ENCODE measurements around the genes AQP6, SMARCD1, LARP4, TMPRSS12 and SLC11A2.

DNA sequence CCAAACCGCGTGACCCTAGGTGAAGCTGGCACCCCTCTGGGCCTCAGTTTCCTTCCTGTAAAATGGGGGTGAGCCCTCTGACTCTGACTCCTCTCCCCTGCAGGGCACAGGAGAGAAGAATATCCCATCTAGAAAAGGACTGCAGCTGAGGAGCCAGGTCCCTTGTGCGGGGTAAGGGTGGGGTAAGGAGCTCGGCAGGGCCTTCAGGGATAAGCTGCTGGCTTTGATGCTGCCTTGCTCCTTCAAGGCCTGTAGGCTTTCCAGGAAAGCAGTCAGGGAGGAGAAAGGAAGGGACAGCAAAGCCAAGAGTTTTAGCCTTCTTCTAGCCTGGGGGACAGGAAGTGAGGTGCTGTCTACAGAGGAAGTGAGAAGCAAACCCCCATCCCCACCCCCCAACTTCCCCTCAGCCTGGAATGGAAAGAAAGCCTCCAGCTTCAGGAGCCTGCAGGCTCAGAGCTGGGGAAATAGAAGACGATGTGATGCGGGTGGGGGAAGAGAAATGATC is 7.3 kb downstream of the NCKAP5L start:
- PRO-cap, 7 experiments = no peak in any of the 7 experiments

DNA sequence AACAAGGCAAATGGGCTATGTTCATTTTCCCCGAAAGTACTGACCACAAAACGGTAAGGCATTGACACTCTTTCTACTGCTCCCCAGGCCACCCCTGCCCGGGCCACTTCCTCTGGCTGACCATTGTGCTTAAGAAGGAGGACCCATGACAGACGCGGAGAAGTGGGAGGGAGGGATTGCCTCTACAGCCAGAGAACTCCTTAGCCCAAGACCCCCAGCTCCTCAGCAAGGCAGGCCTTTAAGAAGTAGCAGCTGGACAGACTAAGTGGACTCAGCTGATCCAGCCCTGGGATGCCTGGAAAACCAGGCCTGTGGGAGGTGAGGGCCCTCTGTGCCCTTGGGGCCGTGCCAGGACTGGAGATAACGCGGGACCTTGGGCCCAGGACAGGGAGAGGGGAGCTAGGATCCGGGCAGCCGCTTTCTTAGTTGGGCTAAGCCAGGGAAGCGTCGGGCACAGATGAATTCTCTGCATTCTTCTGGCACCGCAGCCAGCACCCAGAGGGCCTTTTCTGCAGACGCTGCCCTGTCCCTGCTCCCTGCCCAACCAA is 1.0 kb downstream of the NCKAP5L start:
- PRO-cap, 7 experiments = no peak in any of the 7 experiments

DNA sequence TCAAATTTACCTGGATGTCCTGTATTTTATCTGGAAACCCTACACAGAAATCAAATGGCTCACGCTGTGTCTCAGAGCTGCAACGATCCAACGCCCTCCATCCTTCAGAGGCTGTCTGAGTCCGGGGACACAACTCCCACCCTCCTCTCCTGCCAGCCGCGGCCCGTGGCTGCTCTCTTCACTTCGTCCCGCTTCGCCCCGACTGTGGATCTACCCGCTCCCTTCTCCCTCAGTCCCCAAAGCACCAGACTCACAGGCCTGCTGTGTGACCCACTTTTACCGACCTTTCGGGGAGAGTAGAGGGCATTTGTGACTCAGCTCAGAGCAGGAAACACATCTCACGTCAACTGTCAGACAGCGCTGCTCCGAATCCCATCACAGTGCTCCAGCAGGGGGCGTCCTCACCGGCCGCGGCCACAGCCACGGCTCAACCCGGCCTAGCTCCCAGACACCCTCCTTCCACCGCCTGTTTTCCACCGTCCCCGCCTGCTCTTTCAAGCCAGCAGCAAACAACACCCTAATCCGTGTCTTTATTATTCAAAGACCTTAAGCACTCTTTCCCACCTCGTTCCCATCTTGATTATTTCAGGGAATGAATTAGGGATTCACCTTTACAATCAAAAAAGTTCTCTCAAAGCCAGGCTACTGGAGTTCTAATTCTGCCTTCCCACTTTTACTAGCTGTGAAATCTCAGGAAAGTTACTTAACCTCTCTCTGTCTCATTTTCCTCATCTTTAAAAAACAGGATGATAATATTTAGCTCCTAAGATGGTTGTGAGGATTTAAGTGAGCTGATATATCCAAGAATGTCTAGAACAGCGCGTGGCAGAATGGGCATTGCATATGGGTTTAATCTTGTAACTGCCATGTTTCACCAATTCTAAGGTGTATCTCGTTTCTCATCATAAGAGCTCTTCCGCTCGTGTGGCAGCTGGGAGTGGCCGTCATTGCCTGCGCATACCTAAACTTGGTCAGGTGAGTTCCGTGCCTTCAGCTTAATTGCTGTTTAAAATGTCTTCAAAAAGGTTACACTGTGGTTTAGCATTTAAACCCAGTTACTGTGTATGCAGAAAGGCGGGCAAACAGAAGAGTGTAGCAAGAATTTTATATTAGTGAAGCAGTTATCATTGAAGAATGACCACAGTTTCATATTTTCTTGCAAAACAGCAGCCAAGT is 4.8 kb upstream of the AQP2 start:
- PRO-cap, 7 experiments = no peak in any of the 7 experiments

DNA sequence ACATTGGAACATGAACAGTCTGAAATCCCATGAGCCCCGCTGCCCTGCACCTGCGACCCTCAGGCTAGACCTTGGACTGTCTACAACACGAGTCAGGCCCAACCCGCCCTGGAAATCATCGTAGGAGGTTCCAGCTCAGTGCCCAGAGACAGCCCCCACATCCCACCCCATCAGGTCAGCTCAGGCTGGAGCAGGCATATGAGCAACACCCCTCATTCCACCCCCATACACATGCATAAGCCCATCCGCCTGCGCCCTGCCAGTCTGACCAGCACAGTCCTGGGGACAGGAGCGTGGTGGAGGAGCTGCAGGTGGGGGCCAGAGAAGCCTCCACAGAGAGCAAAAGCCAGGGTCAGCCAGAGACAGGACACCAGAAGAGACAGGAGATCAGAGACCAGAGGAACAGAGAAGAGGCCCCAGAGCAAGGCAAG is at the start of gene AQP6:
AQP6 (plus strand) TSS at position 226 of the 431 bp plus-strand sequence.
- PRO-cap, 7 experiments = no peak in any of the 7 experiments

DNA sequence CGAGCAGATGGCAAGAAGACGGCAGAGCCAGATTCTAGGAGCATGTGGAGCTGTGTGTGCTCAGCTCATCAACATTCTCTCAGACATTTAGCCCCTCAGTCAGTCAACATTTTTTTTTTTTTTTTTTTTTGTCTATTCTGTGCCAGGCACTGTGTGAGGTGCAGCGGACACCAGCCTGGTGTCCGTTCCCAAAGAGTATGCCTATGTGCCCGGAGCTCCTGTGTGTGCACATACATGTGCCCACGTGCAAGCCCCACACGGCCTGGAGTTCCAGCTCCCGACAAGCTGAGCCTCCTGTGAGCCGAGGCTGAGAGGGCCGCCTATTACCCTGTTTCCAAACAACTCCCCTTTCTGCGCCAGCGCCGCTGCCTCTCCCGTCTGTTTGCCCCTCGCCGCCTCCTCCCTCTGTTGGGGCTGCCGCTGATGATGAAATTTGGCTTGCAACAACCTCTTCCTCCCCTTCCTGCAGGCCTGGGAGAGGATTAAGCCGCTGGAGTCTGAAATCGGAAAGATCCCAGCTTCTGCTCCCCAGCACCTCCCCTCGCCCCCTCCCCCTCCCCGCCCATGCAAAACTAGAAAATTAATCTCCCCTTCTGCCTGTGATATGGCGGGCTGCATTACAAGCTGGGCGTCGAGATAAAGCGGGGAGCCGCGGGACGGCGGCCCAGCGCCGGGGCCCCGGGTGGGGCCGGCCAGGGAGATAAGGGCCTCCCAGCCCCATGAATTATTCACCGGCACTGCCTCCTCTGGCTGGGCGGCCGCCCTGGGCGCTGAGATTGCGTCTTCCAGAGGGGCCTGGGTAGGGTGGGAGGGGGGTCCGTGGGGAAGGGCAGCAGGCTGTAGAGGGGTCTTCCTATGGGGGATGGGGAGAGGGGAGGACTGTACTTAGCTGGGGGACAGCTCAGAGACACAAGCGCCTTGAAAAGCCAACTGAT is 6.9 kb upstream of the ASIC1 start:
- PRO-cap, 7 experiments = no peak in any of the 7 experiments

- PRO-cap, 7 experiments = peak in 7 of 7 experiments; most common plus-strand start chr12:50085352 (in 7); most common minus-strand start chr12:50085285 (in 6)
Measured at GRCh38 chr12:50084577-50085584, at the start of gene SMARCD1. Gene SMARCD1 (plus strand): TSS chr12:50085342.

- PRO-cap, 7 experiments = no peak in any of the 7 experiments
Measured at GRCh38 chr12:50251826-50252367, 31.4 kb downstream of the LIMA1 start.

GRCh38 chr12:50254368-50254659 is 29.0 kb downstream of the LIMA1 start:
- PRO-cap, 7 experiments = no peak in any of the 7 experiments

DNA sequence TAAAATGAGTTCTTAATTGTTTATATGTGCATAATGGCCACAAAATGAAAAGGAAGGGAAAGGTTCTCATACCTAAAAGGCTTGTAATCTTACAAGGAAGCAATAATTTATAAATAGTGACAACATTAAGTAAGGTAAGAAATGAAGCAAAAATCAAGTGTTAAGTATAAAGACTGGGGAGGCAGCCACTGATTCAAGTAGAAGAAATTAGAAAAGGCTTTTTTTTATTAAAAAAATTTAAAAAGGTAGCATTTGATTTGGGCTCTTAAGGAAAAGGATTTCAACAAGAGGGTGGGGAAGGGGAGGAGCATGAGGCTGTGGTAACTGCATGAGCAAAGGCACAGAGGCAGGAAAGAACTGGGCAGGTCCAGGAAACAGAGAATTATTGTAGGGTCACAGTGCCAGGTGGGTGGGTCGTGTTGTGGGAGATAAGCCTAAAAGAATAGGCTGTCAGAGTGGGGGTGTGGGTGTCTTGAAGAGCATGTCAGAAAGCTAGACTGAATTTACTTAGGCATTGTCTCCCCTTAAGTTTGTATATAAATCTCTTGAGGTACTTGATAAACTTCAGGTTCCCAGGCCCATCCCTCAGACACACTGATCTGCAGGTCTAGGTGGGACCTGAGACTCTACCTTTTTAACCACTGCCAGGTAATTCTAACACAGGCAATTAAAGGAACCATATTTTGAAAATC is 7.8 kb downstream of the LIMA1 start:
- PRO-cap, 7 experiments = no peak in any of the 7 experiments

DNA sequence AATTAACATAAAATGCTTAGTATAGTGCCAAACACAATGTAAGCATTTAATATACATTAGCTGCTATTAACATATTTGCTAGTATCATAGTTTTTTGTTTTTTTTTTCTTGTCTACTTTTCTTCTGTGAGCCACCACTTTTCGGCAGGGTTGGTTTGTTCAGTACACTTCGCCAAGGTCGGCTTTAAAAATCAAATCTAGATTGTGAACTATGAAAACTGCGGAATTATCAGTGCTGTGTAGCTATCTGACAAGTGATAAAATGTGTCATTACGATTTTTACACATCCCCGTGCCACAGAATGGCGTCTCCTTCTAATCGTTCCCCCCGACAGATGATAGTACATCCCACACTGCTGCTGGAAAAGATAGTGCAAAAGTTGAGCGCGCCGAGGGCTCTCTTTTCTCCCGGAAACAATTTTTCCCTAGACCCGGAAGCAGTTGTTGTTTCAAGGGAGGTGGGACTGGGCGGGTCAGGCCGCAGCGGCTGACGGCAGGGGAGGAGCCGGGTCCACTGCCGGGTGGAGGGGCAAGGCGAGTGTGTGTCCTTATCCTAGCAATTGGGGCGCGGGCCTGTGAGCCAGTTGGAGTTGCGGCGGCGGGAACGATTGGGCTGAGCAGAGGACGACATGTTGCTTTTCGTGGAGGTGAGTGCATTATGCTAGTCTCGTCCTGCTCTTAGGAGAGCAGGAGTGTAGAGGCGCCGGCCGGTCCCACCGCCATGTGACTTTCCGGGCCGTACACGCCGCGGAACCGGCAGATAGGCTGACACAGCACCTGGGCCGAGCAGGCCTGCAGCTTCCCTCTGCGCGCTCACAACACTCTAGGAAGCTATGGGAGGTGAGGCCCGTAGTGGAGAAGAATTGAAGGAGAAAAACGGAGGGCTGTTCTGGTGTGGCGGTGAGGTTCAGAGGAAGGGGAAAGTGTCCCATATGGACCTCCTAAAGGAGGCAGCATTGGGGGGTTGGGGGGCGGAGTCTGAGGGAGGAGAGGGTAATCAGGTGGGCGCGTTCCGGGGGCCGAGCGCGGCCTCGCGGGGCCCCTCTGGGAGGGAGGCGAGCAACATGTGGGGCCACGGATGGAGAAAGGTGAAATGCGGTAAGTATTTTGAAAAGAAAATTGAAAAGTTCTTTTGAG is at the start of gene LARP4:
LARP4 (plus strand) TSS at position 502 of the 1,135 bp plus-strand sequence.
- PRO-cap, 7 experiments = peak in 7 of 7 experiments; most common plus-strand start position 581 of the sequence (in 7); most common minus-strand start position 335 of the sequence (in 4)

GRCh38 chr12:50502348-50502547 is 2.5 kb upstream of the DIP2B start:
- PRO-cap, 7 experiments = no peak in any of the 7 experiments

DNA sequence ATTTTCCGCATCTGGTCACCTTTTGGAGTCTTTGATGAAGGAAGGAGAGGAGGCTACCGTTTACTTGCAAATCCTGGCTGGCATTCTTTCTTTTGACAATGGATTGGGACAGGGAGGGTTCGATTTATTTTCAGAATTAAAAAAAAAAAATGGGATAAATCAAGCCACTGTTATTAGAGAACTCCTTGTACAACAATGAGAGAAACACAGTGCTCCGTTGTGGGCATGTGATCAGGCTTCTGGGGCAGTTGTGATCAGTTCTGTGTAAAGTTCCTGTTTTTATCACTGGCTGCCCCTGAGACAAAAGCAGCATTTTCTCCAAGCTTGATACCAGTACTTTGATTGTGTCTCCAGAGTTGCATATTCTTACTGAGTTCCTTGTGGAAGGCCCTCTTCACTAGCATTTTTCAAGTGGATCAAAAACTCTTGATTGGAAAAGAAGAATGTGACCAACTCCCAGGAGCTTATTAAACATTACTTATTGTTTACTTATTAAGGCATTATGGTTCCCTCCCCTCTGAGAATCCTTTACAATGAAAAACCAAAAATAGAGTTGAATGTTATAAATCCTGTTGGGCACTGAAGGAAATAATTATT is 1.2 kb downstream of the DIP2B start:
- PRO-cap, 7 experiments = peak in 1 of 7 experiments; most common minus-strand start position 252 of the sequence (in 1)

GRCh38 chr12:50555375-50555833 is 50.6 kb downstream of the DIP2B start:
- PRO-cap, 7 experiments = no peak in any of the 7 experiments

- PRO-cap, 7 experiments = no peak in any of the 7 experiments
Measured at GRCh38 chr12:50611203-50611759, 106.5 kb downstream of the DIP2B start.

DNA sequence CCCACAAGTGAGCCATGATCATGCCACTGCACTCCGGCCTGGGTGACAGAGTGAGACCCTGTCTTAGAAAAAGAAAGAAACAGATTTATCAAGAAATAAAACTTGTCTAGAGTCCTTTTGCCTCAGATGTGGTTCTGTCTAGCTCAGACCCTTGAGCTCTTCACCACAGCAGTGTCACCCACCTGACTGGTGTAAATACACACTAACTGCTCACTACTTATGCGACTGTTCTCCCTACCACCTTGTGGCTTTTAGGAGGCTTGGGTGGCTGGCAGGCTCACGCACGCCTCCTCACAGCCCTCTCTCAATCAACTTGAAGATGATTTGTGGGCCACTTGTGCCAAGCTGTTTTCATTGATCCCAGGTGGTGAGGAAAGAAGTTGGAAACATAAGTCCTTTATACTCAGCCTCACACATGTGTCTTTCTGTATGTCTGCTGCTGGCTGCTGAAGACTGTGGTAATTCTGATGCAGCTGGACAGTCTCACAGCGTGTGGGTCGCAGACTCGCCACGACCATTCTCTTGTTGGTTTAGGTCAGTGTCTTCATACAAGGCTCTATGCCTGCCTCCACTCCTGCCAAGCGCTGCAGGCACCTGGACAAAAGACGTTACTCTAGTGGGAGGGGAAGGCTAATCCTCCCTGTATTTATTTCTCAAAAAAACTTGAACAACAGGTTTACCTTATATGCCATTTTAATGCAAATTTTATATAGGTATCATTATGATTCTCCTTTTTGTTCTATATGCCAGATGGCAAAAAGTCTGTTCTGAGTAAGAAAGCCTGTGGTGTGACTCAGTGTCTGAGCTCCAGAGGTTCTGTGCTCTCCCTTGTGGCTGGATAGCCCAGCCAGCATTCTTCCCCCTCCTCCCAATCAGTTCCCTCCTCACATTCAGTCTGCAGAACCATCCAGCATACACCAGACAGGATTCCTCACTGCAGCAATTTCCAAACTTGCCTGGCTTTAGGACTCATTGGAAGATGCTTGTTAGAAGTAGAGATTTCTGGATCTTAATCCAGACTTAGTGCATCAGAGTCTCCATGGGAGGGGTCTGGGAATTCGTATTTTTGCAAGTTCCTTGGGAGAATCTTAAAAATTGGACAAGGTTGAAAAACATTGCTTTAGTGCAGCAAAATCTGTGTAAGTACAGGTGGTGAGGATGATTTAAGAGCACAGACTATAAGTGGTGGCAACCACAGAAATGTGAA is 115.6 kb downstream of the DIP2B start:
- PRO-cap, 7 experiments = no peak in any of the 7 experiments

DNA sequence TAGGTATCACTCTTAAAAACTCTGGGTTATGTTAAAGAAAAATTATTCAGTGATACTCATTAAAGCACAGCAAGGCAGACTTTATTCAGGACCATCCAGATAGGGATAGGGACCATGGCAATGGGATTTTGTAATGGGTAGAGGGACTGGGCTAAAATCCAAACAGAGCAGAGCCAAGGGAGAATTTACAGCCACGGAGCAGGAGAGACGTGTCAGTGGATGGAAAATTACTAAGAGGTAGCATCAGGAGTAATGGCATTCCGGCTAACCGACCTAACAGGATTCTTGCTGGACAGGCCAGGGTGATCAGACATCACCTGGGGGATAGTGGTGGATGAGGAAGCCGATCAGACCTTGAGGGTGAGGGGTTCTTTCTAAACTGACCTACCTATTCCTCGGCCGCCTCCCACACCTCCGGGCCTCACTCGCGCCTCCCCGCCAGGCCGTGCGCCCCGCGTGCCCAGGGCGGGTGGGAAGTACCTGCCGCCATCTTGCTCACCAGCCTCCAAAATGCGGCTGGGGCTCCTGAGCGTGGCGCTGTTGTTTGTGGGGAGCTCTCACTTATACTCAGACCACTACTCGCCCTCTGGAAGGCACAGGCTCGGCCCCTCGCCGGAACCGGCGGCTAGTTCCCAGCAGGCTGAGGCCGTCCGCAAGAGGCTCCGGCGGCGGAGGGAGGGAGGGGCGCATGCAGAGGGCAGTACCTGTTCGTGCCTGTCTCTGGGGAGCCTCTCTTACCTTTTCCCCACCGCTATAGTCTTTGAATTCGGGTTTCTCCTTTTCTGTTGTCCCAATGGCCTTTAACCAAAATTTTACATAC is at the start of gene TMPRSS12:
TMPRSS12 (plus strand) TSS at position 472 of the 820 bp plus-strand sequence.
- PRO-cap, 7 experiments = no peak in any of the 7 experiments

DNA sequence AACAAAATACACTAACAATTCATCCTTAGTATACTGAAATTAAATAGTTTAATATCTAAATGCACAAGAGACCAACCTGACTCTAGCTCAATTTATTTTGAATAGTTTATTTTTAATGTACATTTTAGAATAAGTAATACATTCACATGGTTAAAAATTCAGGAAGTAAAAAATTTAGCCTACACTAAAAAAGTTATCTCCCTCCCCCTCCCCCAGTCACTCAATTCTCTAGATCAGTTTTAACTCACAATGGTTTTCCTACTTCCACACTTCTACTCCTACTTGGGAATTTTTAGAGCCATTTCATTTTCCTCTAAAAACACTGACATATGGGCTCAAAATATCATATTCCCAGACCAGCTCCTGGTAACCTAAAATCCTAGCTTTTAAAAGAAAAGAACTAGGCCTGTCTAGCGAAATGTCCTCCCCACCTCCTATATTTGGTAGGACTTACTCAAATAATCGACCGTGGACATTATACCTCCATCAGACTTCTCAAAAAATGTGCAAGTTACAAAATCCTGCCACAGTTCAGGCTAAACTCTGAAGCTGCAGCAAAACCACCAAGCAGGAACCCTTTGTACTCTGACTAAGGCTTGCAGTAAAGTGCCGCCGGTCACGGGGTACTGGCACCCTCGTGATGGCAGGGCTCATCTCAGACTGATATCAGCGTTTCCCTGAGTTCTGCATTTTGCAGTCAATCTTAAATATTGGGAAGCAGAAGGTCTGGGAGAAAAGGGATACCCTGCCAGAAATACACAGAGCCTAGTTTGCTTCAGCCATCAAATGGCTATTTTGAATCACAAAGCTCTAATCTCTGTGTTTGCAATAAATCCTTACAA is 17.3 kb downstream of the SLC11A2 start:
- PRO-cap, 7 experiments = peak in 2 of 7 experiments; most common plus-strand start position 632 of the sequence (in 1); most common minus-strand start position 506 of the sequence (in 2)

GRCh38 chr12:51026069-51026454 is at the start of gene SLC11A2:
Gene SLC11A2 (minus strand): TSS chr12:51026384.
- PRO-cap, 7 experiments = peak in 7 of 7 experiments; most common minus-strand start chr12:51026380 (in 5)

DNA sequence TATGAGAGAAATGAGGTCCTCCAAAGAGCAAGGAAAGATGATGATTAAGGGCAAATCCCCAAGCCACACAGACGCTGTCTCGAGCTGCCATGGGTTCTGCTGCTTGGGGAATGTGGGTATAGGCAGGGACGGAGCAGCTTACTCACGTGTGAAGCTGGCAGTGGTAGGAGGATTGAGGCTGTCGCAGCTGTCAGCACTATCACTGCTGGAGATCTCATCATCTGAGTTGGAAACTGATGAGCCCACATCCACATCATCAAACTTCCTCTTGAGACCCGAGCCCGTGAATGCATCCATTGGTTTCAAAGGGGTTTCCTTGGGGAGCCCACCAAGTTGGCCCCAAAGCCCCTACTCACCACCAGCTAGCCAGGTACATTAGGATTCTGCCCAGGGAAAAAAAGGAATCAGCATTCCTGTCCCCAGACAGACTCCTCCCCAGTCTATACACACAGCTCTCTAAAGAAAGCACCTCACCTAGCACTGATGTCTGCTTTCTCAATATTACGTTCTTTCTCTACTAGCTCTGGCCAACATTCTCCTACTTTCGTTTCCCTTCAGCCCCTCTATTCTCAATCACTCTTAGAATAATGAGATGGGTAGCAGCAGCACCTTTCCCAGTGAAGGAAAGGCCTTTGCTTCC is 7.0 kb downstream of the CSRNP2 start:
- PRO-cap, 7 experiments = no peak in any of the 7 experiments

DNA sequence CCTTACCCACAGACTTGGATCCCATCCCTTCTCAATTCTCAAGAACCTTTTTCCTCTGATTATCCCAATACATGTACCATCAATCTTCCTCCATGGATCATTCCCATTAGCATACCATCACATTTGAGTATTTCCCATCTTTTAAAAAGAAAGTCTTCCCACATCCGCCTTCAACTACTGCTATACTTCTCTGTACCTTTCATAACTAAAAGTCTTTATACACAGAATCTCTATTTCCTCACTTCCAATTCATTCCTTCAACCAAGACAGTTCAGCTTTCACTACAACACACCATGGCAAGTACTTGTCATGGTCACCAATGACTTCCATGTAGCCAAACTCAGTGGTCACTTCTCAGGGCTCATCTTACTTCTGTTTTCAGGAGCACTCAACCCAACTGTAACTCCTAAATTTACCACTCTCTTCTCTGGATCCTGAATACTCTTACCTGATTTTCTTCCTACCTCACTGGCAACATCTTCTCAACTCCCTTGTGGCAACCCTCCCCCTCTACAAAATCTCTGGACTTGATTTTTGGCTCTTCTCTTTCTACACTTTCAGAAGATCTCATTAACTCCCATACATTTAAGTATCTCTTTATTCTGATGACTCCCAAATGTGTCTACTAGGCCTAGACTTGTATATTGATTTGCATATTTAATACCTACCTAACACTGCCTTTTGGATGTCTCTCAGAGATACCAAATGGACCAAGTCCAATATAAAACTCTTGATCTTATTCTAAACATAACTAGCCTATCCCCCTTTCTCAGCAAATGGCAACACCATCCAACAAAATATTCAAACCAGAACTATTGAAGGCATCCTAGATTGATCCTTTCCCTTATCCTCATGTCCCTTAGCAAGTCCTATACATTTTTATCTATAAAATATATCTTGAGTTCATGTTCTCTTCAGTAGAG is 30.1 kb downstream of the TFCP2 start:
- PRO-cap, 7 experiments = no peak in any of the 7 experiments